Bronchial epithelial cell (primary cell): ENCODE results near the genes PROCA1 and FLOT2.

- RRBS, 2 experiments: 3 to 5% methylated on average over 28 of the region's 86 CpGs
Measured at GRCh38 chr17:28711217-28712269, at the start of gene PROCA1. Gene PROCA1, minus strand, starts transcription at chr17:28711888.

DNA sequence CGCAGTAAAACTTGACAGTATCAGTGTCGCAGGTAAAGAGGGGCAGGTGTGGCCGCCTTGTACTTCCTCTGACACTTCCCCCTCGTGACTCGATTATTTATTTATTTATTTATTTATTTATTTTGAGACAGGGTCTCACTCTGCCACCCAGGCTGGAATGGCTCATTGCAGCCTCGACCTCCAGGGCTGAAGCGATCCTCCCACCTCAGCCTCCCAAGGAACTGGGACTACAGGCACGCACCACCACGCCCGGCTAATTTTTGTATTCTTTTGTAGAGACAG, 911 bp upstream of the RPL23A start:
- RRBS, 2 experiments: no CpG with 5 or more reads among the region's 10 CpGs

DNA sequence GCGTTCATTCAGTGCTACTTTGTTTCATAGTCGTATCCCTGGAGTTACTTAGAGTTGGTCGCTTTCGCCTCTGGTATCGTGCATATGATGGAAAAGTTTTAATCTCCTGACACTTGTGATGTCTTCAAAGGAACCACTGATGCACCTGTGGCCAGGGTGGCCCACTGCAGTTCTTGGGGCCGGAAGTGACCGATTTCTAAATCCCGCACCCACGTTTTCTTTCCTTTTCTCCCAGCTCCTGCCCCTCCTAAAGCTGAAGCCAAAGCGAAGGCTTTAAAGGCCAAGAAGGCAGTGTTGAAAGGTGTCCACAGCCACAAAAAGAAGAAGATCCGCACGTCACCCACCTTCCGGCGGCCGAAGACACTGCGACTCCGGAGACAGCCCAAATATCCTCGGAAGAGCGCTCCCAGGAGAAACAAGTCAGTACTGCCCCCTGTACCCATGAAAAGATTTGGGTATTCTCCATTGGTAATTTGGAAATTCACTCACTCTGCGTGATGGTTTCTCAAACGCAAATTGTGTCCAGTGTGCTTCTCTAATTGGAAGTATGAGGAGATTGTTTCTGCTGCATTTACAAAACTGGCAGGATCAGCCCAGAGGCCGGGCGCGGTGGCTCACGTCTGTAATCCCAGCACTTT, 806 bp downstream of the RPL23A start:
- RRBS, 2 experiments: no CpG with 5 or more reads among the region's 25 CpGs

- RRBS, 2 experiments: no CpG with 5 or more reads among the region's 21 CpGs
Measured at GRCh38 chr17:28749825-28750865, 6.3 kb downstream of the TRAF4 start.

GRCh38 chr17:28855136-28855725, 415 bp downstream of the ERAL1 start:
- RRBS, 2 experiments: no CpG with 5 or more reads among the region's 21 CpGs

DNA sequence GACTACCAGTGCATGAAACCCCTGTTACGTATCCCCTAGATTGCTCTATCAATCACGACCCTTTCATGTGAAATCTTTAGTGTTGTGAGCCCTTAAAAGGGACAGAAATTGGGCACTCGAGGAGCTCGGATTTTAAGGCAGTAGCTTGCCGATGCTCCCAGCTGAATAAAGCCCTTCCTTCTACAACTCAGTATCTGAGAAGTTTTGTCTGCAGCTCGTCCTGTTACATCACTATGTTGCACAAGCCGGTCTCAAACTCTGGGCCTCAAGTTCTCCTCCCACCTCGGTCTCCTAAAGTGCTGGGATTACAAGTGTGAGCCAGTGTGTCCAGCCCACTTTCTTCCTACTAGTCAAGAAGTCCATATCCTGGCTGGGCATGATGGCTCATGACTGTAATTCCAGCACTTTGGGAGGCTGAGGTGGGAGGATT, 3.7 kb downstream of the FLOT2 start:
- RRBS, 2 experiments: no CpG with 5 or more reads among the region's 8 CpGs

DNA sequence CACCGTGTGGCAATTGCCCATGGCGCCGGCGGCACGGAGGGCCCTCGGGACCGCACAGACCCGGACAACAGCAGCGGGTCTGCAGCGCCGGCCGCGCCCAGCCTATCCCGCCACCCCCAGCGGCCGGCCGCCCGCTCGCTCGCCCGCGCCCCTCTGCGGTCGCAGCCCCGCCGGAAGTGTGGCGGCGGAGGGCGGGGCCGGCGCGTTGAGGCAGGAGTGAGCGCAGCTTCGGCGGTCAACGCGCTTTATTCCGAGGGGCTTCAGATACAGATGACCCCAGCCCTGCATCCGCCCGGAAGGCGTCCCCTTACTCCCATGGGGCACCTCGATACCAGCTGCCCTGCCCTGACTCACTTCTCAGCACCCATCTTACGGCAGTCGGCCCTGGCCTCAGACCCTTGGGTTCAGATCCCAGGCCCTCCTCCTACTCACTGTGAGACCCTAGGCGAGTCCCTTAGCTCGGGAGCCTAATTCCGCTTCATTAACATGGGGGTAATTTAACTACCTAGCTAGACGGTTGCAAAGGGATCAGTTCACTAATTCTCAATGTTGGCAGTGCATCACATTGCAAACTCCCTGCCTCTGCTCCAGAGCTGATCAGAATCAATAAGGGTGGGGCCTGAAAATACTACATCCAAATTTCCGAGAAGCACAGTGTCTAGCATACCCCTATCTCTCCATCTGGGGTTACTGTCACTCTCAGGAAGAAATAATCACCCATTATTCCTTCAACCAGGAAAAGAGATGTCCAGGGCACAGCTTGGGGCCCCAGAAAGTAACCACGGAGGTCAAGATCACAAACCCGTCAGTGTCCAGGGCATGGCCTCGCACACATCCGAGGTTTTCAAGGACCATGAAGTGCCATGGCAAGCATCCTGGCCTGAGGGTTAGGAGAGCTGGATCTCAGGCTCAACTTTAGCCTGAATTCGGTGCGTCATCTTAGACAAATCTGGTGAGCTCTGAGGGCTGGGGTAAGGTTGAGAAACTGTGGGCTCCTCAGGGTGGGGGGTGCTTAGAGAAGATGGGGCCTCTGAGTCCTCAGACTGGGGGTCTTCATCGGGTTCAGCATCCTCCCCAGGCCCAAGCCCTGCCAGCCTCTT, at the start of gene FLOT2:
FLOT2 (minus strand) TSS at position 180 of the 1,100 bp plus-strand sequence.
- RRBS, 2 experiments: under 1% methylated on average over 24 to 29 of the region's 56 CpGs

- RRBS, 2 experiments: no CpG with 5 or more reads among the region's 17 CpGs
Measured at GRCh38 chr17:28917149-28917974, 14.5 kb upstream of the DHRS13 start.

DNA sequence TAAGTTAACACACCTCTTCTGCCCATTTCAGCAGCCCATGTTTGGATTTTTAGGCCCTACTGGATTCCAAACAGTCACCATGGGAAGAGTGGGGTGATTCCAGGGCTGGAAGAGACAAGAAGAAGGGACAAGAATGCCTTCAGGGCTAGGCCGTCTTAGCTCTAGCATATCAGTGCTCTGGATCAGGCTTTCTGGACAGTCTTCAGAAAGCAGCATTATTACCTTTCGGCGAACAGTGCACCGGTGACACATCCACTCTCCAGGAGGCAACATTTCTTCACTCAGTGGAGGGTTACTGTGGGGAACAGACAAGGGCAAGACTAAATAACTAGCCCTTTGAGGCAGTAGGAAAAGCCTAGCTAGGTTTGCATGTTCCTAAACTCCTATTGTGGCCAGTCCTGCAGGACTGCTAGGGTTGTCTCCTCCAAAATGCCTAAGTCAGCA, 23.9 kb upstream of the DHRS13 start:
- RRBS, 2 experiments: no CpG with 5 or more reads among the region's 4 CpGs

DNA sequence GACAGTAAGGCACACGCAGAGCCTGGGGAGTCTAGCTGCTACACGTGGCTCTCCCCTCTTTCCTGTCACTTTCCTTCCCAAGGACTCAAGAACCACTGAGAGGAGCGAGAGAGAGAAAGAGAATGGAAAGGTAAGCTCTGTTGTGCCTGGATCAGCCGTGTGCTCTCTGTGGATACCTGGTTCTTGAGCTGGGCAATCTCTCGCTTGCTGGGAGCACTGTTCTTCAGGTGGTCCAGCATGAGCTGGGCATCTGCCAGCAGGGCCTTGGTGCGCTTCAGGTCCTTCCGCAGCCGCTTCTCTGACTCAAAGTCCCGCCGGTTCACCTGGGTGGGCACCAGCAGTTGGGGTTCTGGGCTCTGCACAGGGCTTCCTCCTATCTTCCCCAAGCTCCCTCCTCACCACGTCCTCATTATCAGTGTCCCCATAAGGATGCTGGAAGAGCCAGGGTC, 49.8 kb downstream of the PIPOX start:
- RRBS, 2 experiments: no CpG with 5 or more reads among the region's 11 CpGs

GRCh38 chr17:29108010-29108623, 65.2 kb downstream of the PIPOX start:
- RRBS, 2 experiments: no CpG with 5 or more reads among the region's 7 CpGs

- RRBS, 2 experiments: no CpG with 5 or more reads among the region's 7 CpGs
Measured at GRCh38 chr17:29149499-29150274, 30.5 kb downstream of the MYO18A start.

- RRBS, 2 experiments: no CpG with 5 or more reads among the region's 8 CpGs
Measured at GRCh38 chr17:29158529-29159085, 21.6 kb downstream of the MYO18A start.

DNA sequence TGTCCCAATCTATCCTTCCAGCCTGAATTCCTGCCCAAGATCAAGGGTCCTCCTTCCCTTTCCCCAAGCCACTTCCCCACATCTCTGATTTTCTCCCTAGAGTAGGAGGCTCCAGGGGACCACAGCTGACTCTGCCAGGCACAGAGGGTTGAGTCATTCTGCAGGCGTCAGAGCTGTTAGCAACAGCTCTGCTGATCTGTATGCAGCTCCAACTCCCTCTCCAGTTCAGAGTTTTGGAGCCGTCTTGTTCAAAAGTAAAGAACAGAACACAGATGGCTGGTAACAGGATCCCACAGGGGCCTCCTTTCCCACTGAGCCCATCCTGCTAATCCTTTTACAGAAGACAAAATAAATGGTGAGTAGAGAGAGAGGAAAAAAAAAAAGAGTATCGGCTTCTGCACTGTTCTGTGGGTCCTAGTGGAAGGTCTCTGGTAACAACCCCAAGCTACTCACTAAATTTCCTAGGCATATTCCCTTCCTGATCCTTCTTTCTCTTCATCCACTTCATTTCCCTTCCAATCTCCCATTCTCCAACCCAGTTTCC, 13.4 kb upstream of the TAOK1 start:
- RRBS, 2 experiments: no CpG with 5 or more reads among the region's 3 CpGs

DNA sequence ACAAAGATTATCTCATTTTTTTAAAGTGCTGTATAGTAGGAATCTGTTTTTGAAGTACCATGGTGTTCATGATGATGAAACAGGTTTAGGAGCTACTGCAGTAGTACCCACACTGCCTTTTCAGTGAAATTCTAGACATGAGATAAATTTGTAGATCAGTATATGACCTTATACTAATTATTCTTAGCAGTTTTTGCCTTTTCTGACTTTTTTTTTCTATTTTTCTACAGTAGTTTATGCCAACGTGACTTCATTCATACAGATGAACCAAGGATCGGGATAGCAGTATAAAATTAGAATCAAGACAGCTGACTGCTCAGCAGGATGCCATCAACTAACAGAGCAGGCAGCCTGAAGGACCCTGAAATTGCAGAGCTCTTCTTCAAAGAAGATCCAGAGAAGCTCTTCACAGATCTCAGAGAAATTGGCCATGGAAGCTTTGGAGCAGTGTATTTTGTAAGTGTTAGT, 61.1 kb downstream of the TAOK1 start:
- RRBS, 2 experiments: no CpG with 5 or more reads among the region's 2 CpGs

GRCh38 chr17:29498254-29498583, 68.6 kb downstream of the ABHD15 start:
- RRBS, 2 experiments: no CpG with 5 or more reads among the region's 1 CpG

DNA sequence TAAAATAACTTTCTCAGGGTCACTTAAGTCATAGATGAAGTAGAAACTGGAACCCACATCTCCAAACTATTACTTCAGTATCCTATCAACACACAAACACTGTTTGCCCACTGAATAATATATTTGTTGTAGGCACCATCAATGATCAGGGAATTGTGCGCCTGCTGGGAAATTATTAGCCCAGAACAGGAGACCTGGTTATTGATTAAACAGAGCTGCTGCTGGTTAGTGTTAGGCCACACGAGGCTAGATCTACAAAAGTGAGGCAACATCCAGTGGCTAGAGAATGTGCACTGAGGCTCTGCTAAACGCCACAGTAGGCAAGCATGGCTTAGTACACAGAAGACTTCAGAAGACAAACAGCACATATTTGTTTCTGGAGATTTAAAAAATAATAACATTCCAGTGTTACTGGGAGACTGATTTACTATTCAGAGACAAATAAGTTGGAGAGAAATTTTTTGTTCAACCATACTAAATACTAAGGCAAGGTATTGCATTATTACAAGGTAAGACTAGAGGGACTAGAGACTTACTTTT, 11.0 kb downstream of the ABHD15 start:
- RRBS, 2 experiments: no CpG with 5 or more reads among the region's 3 CpGs

DNA sequence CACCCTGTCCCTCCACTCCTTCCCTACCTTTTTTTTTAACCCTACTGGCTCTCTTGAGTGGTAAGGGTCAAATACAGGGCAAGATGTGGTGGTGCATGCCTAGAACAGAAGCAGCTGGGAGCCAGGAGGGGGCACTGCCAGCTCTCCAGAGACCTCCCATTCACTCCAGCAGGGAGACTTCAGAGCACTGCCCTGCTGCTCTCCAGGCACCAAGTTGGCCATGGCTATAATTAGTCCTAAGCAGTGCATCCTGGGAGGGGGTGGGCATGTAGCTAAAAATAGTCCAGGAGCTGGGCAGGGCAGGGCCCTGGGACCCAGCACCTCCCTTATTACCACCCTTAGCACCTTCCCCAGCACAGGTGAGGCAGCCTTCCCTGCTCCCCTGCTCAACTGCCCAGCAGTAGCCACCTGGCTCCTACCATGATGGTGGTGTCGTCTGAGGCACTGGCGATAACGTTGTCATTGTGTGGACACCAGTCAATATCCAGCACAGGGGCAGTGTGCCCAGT, 3.4 kb downstream of the CORO6 start:
- RRBS, 2 experiments: no CpG with 5 or more reads among the region's 3 CpGs

GRCh38 chr17:29626062-29626981, 3.6 kb upstream of the CORO6 start:
- RRBS, 2 experiments: no CpG with 5 or more reads among the region's 3 CpGs

GRCh38 chr17:29681918-29682465, 59.3 kb upstream of the CORO6 start:
- RRBS, 2 experiments: no CpG with 5 or more reads among the region's 2 CpGs